ENCODE results near the genes ZSCAN23, GPX5, POLR1H and PPP1R11.

DNA sequence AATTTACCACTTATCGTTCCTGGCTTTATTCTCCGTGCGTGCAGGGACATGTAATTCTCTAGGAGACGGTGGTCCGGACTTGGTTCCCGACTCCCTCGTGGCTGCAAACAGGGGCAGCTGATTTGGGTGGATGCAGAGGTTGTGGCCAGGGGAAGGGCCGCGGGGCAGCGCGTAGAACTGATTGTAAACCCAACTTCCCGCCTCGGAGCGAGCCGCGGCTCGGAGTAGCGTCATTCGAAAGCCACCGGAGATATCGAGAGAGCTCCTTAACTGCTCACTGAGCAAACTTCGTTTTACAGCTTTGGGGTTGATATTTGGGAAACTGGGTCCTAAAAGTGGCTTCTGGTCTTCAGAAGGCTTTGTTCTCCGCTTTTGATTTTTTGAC, 17.5 kb upstream of the ZSCAN9 start:
- RRBS, result no CpG with 5 or more reads among the region's 23 CpGs

DNA sequence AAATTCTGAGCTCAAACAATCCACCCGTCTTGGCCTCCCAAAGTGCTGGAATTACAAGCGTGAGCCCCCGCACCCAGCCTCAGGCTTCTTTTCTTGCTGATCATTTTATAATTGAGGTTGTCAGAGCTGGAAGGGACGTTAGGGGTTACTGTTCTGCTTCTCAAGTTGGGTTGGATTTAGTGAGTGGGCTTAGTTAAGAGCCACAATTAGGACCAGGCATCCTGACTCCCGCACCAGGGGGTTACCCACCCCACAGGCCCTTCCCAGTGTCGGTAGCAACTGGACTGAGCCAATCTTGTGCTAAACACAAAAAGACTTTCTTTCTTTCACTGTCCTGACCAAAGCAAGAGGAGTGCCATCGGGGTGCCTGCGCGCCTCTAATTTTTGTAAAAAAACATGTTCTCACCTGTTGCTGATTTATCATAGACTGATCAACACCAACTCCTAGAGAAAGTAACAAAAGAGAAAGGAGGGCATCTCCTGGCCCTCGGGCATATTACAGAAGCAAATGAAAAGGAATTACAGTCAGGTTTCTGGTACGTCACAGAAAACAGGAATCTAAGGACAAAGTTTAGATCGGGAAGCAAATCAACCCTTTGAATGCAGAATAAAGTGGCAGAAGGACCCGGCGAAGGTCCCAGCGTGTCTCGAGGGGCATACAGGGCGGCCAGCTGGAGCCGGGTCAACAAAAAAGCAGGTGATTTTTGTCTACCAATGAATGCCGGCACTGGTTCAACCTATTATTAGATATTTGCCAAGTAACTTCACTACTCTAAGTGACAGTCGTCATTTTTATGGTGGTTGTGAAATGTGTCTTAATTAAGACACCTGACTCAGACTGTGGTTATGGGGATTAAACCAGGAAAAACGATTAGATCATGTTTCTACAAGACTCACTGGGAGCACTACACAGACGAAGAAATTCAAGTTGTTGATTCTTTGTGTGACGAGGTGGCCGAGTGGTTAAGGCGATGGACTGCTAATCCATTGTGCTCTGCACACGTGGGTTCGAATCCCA, 12.7 kb upstream of the ZSCAN9 start:
- RRBS, result 4% methylated on average over 6 of the region's 27 CpGs

DNA sequence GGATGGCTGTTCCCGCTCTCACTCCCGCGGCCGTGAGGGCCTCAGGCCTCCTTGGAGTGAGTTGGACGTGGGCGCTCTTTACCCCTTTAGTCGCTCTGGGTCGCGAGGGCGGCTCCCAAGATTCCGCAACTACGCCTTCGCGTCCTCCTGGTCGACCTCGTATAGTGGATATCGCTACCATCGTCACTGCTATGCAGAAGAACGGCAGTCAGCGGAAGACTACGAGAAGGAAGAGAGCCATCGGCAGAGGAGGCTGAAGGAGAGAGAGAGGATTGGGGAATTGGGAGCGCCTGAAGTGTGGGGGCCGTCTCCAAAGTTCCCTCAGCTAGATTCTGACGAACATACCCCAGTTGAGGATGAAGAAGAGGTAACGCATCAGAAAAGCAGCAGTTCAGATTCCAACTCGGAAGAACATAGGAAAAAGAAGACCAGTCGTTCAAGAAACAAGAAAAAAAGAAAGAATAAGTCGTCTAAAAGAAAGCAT, 427 bp downstream of the NKAPL start:
- RRBS, result no CpG with 5 or more reads among the region's 29 CpGs

GRCh38 chr6:28442908-28443819, at the start of gene ZSCAN23:
TSS of gene ZSCAN23 (minus strand) at chr6:28443491.
- RRBS, result 2% methylated on average over 9 of the region's 35 CpGs

GRCh38 chr6:28514154-28514671, 1.4 kb downstream of the GPX6 start:
- RRBS, result no CpG with 5 or more reads among the region's 5 CpGs

DNA sequence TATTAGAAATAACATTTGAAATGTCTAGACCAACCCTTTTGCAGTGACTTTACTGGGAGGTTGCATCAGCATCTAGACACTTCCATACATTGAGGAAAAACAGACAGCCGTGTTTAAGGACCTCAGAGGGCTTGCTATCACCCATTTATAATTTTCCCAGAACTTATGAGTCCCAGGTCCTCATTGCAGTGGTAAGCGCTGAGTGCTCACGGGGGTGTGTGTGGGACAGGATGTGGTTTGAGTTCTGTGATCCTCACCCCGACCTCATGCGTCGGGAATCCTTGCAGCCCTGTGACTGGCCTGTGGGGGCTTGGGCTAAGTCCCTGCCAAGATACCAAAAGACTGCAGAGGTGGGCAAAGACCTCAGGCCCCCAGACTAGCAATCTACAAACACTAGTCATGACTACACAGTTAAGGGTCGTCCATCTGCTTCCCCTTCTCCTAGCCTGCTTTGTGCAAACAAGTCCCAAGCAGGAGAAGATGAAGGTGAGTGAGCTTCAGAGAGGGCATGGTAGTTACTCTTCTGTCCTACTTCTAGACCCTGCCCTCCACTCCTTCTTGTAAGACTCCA, at the start of gene GPX5:
TSS of gene GPX5 (plus strand) at position 267 of the 571 bp plus-strand sequence.
- RRBS, result no CpG with 5 or more reads among the region's 7 CpGs

GRCh38 chr6:28642930-28643661, 56.0 kb upstream of the SCAND3 start:
- RRBS, result no CpG with 5 or more reads among the region's 11 CpGs

GRCh38 chr6:28693129-28693964, 106.2 kb upstream of the SCAND3 start:
- RRBS, result no CpG with 5 or more reads among the region's 28 CpGs

DNA sequence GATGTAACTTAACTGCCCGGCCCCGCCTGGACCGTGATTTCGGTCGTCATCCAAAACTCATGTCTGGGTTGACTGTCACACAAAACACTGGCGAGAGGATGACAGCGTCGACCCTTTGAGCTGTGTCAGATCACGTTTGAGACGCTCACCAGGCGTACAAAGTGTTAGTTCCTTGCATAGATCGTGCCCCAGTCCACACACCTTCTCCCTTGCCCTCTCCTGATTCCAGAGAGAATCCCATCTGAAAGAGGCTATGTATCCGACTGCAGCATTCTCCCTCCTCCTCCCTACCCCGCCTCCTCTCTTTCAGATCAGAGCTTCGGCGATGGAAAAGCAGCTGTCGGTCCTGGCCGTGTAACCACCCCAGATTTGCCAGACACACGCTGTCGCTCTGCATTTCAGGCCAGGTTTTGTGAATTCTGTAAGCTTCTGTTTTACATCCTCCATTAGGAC, 106.9 kb upstream of the SCAND3 start:
- RRBS, result no CpG with 5 or more reads among the region's 20 CpGs

GRCh38 chr6:28838093-28838456, 85.7 kb downstream of the TRIM27 start:
- RRBS, result no CpG with 5 or more reads among the region's 10 CpGs

DNA sequence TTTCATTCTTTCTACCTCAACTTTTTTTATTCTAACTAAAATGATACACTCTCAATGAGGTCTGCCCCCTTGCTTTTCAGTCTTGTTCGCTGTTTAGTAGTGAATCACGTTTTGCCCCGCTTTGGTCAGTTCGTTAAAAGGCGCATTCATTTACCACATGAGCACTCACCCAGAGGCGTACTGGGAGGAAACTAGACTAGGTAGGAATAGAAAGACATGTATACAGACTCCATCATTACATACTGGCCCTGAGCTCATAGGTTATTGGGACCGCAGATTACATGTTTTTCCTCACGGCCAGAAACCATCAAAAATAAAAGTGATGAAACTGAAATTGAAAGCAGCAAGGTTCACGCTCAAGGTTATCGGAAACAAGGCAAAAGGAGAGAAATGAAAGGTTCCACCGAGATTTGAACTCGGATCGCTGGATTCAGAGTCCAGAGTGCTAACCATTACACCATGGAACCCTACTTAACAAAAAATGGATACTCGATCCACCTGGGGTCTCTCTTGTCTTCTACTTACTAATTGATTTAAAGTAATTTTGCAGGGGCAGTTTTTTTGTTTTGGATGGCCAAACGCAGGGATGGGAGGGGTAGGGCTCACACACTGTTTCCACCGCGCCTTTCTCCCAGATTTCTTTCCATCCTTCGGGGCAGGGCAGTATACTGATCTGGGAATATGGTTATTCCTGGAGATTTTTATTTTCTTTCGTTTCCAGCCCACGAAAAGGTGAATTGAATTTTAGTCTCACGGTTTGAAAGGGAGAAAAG, 17.6 kb upstream of the TRIM27 start:
- RRBS, result no CpG with 5 or more reads among the region's 21 CpGs

GRCh38 chr6:29553107-29554084, 3.2 kb downstream of the OR2I1P start:
- RRBS, result no CpG with 5 or more reads among the region's 87 CpGs

DNA sequence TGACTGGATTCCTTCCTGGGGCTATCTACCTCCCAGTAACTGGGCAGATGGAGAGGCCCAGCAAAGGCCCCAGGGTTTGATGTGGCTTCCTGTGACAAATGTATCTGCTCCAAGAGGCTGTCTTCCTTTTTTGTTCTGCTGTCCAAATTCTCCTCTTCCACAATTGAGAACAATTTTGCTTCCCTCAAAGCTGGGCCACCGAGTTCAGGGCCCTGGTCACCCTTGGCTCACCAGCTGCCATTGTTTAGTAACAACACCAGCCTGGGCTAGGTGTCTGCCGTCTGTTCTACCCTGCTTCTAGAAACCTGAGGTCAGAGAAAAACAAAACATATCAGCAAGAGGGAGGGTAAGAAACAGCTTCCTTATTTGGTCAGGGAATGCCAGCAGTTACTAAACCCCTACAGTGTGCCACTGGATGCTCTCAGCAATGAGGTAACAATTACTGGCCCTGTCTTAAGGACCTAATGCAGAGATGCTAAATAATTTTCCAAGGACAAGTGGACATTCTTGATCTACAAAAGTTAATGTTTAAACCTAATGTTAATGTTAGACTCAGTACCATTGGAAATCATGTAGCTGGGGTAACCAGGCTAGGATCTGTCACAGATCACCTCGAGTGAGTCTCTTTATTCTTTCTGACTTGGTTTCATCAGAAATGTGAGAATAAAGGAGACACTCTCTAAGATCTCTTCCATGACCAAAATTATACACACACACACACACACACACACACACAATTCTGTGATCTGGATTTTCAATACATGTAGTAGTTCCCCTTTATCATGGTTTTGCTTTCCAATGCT, 3.7 kb downstream of the ZFP57 start:
- RRBS, result no CpG with 5 or more reads among the region's 3 CpGs

GRCh38 chr6:29725393-29726088, 2.3 kb downstream of the HLA-F start:
- RRBS, result no CpG with 5 or more reads among the region's 4 CpGs

DNA sequence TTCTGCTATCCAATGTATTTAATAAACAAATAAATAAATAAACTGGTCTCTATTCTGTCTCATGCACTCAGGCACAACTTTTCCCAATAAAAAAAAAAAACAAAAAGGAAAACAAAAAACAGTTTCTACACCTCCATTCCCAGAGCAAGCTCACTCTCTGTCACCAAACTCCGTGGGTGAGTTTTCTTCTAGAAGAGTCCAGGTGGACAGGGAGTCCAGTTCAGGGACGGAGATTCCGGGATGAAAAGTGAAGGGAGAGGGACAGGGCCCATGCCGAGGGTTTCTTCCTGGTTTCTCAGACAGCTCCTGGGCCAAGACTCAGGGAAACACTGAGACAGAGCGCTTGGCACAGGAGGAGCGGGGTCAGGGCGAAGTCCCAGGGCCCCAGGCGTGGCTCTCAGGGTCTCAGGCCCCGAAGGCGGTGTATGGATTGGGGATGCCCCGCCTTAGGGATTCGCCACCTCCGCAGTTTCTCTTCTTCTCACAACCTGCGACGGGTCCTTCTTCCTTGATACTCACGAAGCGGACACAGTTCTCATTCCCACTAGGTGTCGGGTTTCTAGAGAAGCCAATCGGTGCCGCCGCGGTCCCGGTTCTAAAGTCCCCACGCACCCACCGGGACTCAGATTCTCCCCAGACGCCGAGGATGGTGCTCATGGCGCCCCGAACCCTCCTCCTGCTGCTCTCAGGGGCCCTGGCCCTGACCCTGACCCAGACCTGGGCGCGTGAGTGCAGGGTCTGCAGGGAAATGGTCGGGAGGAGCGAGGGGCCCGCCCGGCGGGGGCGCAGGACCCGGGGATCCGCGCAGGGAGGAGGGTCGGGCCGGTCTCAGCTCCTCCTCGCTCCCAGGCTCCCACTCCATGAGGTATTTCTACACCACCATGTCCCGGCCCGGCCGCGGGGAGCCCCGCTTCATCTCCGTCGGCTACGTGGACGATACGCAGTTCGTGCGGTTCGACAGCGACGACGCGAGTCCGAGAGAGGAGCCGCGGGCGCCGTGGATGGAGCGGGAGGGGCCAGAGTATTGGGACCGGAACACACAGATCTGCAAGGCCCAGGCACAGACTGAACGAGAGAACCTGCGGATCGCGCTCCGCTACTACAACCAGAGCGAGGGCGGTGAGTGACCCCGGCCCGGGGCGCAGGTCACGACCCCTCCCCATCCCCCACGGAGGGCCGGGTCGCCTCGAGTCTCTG, 54.8 kb upstream of the HLA-A start:
- RRBS, result 2% methylated on average over 3 of the region's 82 CpGs

DNA sequence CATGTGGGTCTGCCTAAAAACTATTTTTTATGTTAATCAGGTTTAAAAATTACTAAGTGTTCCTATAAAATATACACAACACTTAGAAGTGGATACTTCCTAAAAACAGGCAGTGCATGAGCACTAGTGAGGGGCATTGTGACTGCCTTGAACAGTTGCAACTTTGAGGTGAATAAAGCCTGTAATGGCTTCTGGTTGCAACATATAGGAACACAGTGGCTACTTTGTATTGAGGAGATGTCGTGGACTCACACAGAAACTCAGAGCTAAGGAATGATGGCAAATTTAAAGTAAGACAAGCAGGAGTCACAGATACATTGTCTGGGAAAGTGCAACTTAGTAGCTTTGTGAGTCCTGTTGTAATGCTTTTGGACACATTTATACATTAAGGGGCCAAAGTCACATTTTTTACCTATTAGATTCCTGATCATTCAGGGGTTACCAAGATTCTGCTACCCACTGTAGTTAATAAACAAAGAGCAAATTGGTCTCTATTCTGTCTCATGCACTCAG, 823 bp upstream of the HLA-A start:
- RRBS, result no CpG with 5 or more reads among the region's 1 CpG

GRCh38 chr6:30060438-30061408, at the start of gene POLR1H:
TSS of gene POLR1H (plus strand) at chr6:30061265.
- RRBS, result under 1% methylated on average over 8 of the region's 57 CpGs

GRCh38 chr6:30066509-30066823, 532 bp upstream of the PPP1R11 start:
- RRBS, result no CpG with 5 or more reads among the region's 9 CpGs

DNA sequence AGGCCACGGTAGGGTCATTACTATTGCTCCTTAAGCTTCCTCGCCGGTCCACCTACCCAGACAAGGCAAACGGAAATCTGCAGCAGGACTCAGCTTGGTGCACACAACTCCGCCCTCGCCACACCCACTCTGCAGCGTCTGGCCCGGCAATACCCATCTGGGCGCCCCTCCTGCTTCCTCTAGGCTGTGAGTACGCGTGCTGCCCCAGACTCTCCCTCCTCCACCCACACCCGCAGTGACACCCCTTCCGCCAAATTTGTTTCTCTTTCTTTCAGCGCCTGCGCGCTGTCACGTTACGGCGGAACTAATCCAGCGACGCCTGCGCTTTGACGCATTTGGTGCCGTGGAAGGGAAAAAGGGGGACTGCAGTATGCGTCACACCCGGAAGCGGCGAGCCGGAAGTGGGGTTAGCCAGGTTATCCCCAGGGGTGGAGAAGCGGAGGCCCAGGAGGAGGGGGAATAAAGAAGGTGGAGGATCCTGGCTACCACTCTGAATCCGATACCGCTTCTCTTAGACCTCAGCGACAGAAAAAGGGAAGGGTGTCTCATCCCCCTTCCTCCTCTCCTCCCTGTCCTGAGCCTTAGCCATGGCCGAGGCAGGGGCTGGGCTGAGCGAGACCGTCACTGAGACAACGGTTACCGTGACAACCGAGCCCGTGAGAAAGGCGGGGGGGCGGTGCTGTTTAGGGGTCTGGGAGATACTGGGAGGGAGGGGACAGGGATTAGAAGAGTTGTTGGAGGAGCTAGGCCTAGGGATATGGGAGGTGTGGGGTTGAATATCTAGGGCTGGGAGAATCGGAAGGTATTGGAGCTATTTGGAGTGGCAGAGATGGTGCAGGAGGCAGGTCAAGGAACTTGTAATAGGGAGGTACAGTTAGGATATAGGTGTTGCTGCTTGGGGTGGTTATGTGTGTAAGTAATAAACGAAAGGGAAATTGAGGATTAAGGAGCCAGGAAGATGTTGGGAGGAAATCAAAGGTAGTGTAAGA, at the start of gene PPP1R11:
TSS of gene PPP1R11 (plus strand) at position 375 of the 989 bp plus-strand sequence.
- RRBS, result 0% methylated on average over 6 of the region's 44 CpGs

- RRBS, result no CpG with 5 or more reads among the region's 7 CpGs
Observed at GRCh38 chr6:30076216-30076900, 789 bp upstream of the RNF39 start.